SP-49 (cell line): ENCODE measurements around the genes JADE2, SEC24A and TIFAB.

- PRO-cap: no peak
Measured at GRCh38 chr5:134511730-134512552, 13.5 kb upstream of the JADE2 start.

DNA sequence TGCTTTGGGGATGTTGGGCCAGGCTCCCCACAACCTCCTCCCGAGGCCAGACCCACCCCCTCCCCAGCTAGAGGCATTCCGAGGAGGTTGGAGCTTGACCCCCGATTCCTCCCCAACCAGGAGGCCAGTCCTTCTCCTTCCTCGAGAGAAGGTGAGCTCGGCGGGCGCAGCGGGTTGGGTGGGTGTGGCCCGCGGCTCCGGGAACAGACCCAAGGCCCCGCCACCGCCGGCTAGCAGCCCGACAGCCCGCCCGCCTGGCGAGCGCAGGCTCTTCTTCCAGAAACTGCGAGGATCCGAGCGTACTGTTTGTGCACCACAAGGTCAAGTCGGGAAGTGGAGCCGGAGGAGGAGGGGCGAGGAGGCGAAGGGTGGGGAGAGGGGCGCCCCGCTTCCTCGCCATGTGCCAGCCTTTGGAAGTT, 1.4 kb upstream of the JADE2 start:
- PRO-cap: bidirectional peak, plus-strand start at position 324 of the sequence, minus-strand start at position 335 of the sequence

DNA sequence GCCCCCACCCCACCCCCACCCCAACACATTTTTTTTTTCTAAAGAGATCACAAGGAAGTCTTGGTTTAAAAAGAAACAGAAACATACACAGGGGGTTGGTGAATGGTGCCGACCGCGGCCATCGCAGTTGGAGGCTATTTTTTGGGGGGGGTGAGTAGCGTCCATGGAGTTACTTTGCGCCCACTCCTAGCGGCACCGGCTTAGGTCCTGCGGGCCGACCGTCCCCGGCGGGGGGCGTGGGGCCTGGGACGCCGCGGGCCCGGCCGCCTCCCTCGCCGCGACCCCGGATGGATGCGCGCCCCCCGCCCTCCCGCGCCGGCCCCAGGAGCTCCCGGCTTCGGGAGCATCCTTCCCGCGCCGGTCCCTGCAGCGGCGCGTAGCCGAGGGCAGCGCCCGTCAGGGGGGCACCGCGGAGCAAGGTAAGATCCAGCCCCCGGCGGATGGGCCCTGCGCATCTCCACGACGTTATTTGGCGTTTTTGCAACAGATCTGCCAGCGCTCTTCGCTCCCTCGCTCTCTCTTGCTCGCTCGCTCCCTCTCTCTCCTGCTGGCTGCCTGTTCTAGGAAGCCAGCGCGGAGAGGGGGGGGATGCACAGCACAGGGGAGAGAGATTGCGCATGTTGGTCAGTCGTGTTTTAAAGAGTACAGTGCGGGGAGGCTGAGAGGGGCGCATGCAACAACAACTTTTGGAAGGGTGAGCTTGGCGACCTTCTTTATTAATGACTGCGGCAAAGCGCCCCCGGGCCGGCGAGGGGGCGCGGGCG, at the start of gene JADE2:
TSS of gene JADE2 (plus strand) at position 78 of the 764 bp plus-strand sequence.
- PRO-cap: bidirectional peak, plus-strand start at position 78 of the sequence, minus-strand start outside the sequence; bidirectional peak, plus-strand start at position 563 of the sequence, minus-strand start at position 546 of the sequence

- PRO-cap: no peak
Measured at GRCh38 chr5:134591244-134591753, 41.3 kb downstream of the SAR1B start.

DNA sequence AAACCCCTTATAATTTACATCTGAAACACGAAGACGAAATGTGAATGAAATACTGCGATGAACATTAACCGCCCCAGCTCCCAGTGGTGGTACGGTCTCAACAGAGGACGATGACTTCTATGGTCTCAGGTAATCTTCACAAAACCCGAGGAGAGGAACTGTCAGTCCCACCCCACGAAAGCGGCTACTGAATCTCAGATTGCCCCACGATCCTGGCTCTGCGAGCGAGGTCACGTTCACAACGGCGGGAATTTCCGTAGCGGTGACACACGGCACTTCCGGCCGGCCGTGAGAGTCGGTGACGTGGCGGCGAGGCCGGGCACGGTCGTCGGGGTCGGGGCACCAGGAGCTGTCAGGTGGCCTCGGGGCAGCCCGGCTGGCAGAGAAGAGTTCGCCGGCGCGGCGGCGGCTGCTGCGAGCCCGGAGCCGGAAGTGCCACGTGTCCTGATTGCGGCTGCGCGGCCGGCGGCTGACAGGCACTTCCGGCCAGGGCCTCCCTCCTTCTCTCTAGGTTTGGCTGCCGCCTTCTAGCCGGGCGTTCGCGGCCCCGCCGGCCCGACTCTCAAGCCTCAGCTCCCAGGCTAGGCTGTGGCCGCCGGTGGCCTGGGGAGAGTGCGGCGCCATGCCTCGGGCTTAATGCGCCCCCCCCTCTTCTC, at the start of gene SEC24A:
TSS of gene SEC24A (plus strand) at position 479 of the 656 bp plus-strand sequence.
- PRO-cap: bidirectional peak, plus-strand start at position 355 of the sequence, minus-strand start at position 160 of the sequence

DNA sequence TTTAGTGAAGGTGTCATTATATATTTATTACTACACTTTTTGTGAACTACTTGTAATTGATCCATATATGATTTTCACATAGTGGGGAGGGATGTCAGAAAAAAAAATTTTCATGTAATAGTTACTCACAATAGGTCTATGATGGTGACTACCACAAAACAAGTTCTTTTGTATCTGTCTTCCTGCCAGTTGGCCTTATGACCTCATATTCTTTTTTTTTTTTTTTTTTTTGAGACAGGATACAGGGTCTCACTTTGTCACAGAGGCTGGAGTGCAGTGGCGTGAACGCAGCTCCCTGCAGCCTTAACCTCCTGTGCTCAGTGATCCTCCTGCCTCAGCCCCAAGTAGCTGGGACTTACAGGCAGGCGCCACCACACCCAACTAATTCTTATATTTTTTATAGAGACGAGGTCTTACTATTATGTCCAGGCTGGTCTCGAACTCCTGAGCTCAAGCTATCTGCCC, 10.9 kb downstream of the SEC24A start:
- PRO-cap: no peak

- PRO-cap: no peak
Measured at GRCh38 chr5:134777235-134778036, 18.9 kb downstream of the DDX46 start.

- PRO-cap: no peak
Measured at GRCh38 chr5:134873415-134873896, 715 bp upstream of the TXNDC15 start.

- PRO-cap: no peak
Measured at GRCh38 chr5:134925048-134926202, 20.5 kb downstream of the PCBD2 start.

DNA sequence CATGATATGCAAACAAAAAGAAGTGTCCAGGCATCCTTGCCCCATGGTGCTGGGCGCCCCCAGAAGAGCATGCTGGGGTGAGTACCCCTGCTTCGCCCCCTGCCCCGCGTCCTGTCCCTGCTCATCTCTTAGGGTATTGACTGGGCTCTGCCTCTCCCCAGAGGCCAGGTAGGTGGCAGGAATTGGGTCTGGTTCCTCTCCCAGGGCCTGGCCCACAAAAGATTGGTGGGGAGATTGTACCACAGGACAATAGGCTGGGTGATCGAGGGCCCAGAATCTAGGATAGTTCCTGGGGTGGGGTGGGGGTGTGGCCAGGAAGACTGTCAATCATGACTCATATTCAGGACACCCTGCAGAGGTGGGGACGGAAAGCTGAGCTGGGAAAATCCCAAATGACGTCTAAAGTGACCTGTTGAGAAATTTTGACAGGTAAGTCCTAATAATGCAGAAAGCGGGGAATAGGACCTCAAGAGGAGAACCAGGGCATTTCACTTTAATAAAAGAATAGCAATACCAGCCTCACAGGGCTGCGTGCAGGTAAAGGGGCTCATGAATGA, 8.9 kb downstream of the PITX1 start:
- PRO-cap: no peak

GRCh38 chr5:135031148-135031802, 2.8 kb downstream of the PITX1 start:
- PRO-cap: no peak

DNA sequence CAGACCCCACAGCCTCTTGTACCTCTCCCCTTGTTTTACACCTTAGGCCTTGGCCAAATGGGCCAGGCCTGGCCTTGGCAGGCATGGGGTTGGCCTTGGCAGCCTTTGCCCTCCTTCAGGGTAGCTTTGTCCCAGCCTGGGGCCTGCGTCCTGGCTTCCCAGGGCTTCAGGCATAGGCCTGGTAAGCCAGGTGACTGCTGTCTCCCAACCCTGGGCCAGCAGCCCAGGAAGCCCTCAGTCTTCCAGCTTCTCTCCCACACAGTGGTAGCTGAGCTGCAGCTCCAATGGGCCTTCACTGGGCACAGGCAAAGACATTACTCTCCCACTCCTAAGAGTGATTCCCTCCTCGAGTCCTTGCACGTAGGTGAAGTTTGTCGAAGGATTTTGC, 1.0 kb upstream of the PITX1 start:
- PRO-cap: no peak

GRCh38 chr5:135193768-135194355, 159.8 kb upstream of the PITX1 start:
- PRO-cap: no peak

- PRO-cap: no peak
Measured at GRCh38 chr5:135263335-135263671, 135.7 kb downstream of the MACROH2A1 start.

DNA sequence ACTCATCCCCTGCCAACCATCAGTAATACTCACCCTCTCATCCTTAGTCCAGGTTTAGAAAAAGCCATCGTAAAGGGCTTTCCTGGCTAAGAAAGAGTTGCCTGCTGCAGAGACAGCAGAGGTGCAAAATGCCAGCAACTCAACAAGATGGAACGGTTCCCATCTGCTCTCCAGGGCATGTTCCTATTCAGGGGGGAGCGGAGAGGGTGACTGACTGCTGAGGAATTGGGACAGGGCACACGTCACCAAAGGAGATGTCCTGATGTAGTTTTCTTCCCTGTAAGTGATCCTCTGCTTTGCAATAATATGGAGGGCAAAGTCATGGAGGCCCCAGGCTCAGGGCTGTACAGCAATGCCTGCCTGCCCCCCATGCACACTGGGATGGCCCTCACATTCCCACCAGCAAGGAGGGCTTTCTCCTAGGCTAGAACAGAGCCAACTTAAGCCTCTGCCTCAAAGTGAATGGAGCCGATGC, 24.9 kb downstream of the MACROH2A1 start:
- PRO-cap: no peak

DNA sequence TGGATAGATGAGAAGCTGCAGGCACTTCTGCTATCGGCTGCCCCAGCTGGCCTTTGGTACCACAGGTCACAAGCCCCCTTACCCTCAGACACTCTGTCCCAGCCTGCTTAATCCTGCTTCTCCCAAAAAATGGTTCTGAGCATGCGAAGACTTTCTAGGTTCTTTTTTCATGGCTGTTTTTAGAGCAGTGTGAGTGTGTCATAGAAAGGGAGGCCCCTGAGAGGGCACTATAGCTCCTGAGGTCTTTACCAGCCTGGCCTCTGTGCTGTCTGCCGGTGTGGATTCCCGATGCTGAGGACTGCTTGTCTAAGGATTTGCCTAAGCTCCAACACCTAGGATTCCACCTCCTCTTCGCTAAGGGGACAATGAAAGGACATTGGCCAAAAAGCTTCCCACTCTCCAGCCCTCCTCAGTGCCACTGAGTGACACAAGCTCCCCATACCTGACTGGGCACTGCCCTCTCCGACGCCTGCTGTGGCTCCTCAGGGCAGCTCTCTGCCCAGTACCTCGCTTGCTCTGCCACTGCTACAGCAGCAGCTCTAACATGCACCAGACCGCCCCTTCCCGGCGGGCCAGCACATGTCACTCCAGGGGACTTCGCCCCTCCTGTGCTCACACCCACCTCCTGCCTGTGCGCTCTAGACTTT, 21.2 kb downstream of the MACROH2A1 start:
- PRO-cap: no peak

DNA sequence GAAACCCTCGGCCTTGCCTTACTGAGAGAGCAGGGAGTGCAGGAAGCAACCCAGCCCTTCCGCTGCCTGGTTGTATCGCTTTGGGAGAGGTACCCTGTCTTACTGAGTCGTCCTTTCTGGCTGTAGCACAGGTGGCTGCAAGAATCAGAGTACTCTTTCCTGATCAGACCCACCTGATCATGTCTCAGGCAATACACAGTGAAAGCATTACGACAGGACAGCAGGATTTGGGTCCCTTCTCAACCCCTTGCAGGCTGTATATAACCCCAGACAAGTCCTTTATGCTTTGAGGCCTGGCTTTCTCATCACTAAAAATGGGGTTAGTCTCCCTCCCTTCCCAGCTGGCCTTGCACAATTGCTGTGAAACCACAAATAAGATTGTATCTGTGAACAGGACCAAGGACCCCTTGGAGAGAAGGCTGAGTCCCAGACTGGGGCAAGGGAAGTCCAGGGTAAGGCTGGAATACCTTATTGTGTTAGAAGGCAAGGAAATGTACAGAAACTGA, 11.6 kb downstream of the MACROH2A1 start:
- PRO-cap: no peak

DNA sequence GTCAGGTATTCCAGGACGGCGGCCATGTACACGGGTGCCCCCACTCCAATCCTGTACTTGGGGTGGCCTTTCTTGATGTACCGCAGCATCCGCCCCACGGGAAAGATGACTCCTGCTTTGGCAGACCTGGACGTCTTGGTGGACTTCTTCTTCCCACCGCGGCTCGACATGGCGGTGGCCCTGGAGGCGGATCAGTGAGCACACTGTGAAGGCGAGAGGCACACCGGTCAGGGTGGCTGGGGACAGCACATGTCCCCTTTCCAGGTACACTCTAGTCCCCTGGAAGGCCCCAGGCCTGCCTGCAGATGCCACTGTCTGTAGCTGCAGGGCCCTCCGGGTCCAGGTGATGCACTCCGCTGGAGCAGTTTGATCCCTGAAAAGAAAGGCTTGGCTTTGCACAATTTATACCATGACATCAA, 10.1 kb downstream of the MACROH2A1 start:
- PRO-cap: no peak

DNA sequence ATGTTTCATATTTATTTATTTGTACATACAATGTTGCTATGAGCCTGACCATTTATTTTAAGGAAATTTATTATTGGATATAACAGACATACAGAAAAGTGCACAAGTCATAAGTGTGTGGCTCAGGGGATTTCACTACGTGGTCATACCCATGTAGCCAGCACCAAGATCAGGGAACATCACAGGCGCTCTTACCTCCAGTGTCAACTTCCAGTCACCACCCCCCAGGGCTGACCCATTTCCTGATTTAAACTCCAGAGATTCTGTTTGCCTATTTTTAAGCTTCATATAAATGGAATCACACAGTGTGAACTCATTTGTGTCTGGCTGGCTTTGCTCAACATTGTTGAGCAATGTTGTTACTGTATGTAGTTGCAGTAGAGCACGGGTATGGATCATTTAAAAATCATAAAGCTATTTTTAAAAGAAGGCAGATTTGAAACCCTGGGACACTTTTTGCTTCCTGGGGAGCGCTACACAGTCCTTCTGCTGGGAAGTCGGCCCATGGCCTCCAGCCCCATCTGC, 13.6 kb downstream of the DCANP1 start:
- PRO-cap: no peak

DNA sequence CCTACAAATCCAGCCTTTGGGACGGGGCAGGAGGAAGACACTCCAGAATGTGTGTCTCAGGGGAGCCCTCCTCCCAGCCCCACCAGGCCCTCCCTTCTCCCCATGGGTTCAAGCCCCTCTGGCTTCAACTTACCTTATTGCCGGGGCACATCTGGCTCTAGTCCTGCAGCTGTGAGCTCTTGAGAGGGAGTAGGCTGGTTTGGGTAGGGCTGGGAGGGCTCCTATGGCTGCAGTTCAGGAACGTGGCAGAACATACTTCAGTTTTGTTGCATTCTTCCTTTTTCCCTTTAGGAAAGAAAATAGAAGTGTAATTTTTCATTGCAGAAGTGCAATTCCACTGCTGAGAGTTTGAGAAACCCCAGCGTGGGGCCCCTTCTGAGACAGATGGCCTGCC, at the start of gene TIFAB:
TSS of gene TIFAB (minus strand) at position 276 of the 394 bp plus-strand sequence.
- PRO-cap: no peak